Airway epithelial cell (primary cell): ENCODE measurements around the genes C2, STK19, ATF6B and GPSM3.

DNA sequence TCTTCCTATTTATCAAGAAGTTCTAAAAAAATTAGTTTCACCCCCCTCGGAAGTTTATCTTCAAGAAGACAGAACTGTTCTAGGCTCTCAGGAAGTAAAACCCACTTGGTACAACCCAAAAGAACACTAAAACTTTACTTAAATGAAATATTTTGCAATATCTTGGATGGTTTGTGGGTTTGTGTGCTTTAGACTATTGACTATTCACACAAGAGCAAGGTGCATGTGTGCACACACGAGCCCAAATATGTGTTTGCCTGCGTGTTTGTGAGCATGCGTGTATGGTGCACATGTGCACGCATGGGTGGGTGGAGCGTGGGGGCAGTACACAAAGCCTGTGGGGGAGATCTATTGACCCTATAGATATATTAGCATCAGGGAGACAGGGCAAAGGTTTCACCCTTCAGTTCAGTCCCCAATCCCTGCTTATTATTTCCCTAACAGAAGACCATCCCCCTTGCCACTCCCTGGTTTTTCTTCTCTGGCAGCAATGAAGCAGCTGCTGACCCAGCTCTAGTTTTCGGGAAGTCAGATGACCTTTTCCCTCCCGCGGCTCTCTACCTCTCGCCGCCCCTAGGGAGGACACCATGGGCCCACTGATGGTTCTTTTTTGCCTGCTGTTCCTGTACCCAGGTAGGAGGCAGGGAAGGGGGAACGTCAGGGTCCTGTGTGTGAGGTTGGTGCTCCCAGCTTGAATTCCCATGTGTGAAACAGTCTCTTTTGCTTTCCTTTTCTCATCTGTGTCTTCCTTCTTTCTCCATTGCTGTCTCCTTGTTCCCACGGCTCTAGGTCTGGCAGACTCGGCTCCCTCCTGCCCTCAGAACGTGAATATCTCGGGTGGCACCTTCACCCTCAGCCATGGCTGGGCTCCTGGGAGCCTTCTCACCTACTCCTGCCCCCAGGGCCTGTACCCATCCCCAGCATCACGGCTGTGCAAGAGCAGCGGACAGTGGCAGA lies at the start of gene C2:
Gene C2, plus strand, starts transcription at position 552 of the 957 bp plus-strand sequence.
- RAMPAGE, long total RNA: no peak

GRCh38 chr6:31965575-31966005 lies 6.3 kb downstream of the DXO start:
- RAMPAGE, long total RNA: no peak

DNA sequence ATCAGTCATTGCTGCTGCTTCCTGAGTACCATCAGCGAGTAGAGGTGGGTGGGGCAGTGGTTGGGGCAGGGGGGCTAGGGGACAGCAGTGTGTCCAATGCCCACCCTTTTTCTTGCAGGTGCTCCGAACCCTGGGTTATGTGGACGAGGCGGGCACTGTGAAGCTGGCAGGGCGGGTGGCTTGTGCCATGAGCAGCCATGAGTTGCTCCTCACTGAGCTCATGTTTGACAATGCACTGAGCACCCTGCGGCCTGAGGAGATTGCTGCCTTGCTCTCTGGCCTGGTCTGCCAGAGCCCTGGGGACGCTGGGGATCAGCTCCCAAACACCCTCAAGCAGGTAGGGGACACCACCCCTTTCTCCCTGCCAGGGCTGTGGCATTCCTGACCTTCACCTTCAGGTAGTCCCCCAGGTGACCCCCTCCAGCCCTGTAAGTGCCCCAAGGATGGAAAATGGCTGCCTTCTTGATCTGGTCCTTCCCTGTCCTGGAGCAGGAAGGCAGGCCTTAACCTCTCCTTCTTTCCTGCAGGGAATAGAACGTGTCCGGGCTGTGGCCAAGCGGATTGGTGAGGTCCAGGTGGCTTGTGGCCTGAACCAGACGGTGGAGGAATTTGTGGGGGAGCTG lies 3.1 kb downstream of the DXO start:
- RAMPAGE, long total RNA: no peak

DNA sequence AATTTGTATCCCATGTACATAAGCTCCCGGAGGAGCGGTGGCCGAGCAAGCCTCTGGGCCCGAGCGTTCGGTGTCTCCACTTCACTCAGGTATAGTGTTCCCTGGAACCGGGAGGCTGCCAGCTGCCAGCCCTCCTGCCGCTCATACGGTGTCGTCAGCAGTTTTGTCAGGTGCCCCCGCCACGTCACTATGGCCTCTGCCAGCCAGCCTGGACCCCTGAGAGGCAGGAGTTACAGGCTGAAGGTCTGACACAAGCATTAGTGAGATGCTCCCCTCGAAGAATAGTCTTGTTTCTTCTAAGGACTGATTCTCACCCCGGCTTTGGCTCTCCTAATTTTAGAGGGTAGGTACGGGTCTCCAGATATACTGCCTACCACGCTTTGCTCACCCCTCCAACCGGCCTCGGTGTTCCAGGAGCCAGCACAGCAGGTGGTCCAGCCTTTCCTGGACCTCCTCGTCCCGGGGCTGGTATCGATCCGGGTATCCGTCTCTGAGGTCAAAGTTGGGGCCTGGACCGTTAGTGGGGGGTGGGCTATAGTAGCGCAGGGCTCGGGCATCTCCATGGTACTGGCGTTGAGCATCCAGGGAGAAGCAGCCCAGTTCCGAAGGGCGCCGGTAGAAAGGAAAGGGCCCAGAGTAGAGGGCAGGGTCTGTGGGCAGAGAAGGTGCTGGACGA lies 868 bp downstream of the DXO start:
- RAMPAGE, long total RNA: no peak

GRCh38 chr6:31971608-31971819 lies 424 bp downstream of the DXO start:
- RAMPAGE, long total RNA: no peak

GRCh38 chr6:31971820-31972681 lies at the start of gene STK19:
TSS of gene STK19 (plus strand) at chr6:31972363.
- RAMPAGE, long total RNA: start-site peak on the minus strand at chr6:31971951-31972036, 32 and 15 reads in 2 replicates; start-site peak on the minus strand at chr6:31972123-31972150, 32 and 29 reads in 2 replicates; start-site peak on the plus strand at chr6:31972329-31972391, 52 and 11 reads in 2 replicates; start-site peak on the plus strand at chr6:31972576-31972611, 40 and 11 reads in 2 replicates

DNA sequence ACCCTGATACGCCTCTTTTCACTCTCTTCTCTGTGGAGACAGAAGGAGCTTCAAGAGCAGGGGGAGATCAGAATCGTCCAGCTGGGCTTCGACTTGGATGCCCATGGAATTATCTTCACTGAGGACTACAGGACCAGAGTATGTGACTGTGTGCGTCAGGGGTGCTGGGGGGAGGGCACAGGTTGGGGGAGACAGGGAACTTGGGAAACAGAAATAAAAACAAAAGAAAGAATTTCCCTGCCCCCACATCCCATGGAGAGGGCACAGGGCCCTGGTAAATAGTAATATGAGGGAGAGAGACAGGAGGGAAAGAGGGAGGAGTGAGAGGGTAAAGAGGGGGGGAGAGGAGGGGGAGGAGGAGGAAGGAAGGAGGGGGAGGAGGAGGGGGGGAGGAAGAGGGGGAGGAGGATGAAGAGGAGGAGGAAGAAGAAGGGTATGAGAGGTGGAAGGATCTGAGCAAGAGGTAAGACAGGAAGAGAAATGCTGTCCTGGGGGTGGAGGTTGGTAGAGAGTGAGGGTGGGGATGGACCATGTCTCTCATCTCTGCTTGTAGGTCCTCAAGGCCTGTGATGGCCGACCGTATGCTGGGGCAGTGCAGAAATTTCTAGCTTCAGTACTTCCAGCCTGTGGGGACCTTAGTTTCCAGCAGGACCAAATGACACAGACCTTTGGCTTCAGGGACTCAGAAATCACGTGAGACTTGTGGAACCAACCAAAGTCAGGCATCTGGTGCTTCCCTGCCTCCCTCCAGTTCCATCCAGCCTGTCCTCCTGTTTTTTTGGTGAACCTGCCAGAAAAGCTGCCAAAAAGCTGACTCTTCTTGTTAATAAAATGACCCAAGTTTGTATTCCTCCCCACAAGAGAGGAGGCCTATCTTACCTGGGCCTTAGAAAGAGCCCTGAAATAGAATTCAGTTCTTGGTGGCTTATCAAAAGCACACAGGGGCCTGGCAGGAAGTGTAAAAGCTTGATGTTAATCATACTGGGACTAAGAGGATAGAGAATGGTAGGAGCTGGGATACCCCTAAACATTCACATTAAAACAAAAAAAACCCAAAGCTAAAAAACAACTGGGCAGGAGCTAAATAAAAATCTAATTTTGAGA lies 2.6 kb upstream of the C4A start:
- RAMPAGE, long total RNA: no peak

GRCh38 chr6:32047950-32048814 lies 10.0 kb downstream of the CYP21A2 start:
- RAMPAGE, long total RNA: no peak

- RAMPAGE, long total RNA: no peak
Measured at GRCh38 chr6:32106260-32106652, 2.9 kb downstream of the TNXB start.

DNA sequence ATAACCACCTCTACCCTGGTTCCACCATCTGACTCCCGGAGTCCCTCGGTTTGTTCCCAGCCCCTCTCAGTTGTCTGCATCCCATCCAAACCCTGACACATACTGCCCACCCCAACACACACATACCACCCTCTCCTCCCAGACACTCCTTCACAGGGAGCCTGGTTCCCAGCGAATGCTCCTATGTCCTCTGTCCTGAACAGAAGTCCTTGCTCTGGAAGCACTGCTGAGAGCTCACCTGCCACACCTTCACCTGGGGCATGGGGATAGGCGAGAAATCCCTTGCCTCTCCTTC lies 333 bp downstream of the TNXB start:
- RAMPAGE, long total RNA: no peak

DNA sequence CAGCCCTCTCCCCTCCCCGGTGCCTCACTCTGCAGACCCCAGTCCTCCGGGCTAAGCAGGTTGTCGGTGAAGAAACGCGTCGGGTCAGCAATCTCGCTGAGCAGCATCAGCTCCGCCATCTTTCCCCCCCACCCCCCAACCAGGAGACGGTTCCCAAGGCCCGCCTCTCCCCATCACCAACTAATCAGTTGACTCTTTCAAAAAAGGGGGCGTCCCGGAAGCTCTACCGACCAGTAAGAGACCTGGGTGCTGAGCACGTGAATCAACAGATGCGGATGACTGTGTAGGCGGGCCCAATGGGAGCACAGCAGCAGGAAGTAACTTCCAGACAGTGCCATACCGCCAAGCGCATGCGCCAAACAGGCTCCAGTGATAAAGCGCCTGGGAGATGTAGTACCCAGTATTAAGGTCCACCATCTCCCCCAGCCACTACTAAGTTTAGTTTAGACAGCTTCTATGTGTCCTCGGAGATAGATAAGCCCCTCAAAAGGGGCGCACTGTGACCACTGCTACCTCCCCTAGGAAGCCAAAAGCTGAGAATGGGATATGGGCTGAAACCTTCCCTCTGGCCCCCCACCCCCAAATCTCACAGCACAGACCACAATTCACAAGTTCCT lies at the start of gene ATF6B:
Gene ATF6B, minus strand, starts transcription at position 158 of the 617 bp plus-strand sequence.
- RAMPAGE, long total RNA: no peak

DNA sequence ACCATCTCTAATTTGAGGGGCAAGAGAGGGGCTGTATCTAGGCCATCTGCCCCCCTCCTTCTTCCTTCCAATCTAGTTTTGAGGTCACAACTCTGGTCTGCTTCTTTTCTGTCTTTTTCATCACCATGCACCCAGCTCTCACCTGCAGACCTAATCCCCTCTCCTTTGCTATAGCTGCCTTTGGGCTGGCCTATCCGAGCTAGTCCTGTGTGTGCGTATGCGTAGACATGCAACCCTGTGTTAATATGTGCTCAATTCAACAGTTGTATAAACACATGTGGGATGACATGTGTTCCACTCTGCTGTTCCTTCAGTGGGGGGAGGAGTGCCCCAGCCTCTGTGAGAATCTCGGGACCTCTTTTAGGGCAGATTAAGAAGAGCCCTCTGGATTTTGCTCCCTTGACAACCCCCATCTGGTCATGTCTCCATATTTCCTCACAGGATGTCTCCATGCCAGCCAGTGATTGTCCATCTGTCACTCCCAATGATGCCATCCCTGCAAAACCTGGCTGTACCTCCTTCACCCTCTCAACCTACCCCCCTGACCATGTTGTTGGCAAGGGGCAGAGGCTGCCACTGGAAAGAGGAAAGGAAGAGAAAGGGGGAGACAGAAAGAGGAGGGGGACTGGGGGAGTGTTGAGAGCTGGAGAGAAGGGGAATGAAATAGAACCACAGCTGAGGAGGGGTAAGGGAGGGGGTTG lies 545 bp downstream of the PRRT1 start:
- RAMPAGE, long total RNA: no peak

DNA sequence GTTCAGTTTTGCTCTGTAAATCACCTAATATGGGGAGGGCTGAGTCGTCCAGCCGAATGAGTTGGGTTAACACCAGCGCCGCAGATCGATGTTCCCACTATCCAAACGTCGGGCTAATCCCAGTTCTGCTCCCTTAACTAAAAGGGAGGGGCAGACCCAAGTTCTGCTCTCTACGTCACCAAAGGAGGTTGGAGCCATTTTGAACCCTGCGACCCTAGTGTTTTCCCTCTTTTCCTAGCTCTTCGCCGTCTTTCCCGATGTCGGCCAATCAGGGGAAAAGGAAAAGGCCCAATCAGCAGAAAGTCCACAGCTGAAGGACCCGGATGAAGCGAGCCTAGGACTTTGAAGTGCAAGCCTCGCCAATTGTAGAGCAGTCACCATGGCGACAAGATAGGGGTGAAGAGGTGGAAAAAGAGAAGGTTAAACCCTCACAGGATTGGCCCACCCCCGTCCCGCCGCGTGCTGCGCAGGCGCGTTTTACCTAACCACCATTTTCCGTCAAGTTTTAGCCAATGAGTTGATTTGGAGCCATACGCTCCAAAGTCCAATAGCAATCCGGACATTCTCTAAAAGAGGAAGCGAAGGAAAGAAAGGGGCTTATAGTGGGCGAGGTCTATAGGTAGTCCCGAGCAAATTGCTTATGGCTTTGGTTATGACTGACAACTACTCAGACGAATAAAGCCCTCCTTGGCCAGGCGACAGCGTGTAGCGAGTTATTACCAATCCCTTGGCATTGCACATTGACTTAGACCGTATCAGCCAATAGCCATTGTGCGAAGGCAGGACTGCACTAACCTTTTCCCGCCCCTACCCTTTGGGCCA lies 474 bp upstream of the RNF5 start:
- RAMPAGE, long total RNA: no peak

GRCh38 chr6:32192378-32193202 lies at the start of gene GPSM3:
TSS of gene GPSM3 (minus strand) at chr6:32192643.
- RAMPAGE, long total RNA: no peak

DNA sequence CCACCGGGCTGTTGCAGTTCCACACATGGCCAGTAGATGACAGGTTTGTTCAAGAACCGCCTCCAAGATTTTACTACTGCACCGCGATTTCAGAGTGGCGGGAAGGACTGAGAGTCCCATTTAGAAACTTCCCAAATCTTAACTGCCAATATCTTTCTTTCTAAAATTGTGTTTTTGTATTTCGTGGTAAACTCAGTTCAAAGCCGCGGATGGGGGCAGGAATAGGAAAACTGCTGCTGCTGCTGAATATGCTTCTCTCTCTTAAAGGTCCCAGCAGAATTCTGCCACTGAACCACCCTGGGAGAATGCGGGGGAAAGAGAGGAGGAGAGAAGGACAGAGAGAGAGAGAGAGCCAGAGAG lies 8.6 kb upstream of the BTNL2 start:
- RAMPAGE, long total RNA: no peak

DNA sequence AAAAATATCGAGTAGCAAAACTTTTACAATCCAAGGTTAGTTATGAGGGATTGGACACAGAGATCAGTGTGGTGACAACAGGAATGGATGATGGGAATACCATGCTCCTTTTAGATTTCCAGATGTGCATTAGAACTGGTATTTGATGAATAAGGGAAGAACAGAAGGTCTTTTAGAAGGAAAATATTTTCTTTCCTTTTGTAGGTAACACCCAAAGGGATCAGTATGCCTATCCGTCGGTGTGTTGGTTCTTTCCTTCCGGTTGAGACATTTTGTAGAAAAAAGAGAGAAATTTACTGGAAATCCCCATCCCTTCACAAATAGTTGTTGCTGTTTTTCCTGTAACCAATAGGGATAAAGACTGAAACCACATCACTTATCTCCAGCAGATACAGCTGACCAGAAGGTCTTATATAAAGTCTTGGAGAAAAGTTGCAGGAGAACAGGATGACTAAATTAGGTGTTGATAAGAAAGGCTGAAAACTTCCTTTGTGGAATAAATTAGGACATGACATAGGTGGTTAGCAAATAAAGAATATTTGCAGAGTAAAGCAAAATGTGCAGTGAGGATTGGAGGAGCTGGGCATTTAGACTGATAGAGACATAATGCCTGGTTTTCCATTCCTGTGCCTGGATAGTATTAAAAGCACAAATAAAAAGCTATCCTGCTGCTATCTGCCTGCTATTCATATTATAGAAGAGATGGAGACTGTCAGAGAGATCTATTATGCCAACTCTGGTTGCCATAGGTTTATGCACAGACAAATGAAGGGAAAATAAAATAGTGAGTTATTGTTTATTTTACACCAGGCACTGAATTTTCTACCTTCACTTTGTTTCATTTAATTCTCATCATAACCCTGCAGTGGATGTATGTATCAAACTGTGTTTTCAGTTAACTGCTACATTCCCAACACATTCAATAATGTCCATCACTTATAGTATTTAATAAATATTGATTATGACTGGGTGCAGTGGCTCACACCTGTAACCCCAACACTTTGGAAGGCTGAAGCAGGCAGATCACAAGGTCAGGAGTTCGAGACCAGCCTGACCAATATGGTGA lies 15.0 kb upstream of the HLA-DRB1 start:
- RAMPAGE, long total RNA: no peak

- RAMPAGE, long total RNA: no peak
Measured at GRCh38 chr6:32815955-32816410, 819 bp downstream of the HLA-DOB start.

DNA sequence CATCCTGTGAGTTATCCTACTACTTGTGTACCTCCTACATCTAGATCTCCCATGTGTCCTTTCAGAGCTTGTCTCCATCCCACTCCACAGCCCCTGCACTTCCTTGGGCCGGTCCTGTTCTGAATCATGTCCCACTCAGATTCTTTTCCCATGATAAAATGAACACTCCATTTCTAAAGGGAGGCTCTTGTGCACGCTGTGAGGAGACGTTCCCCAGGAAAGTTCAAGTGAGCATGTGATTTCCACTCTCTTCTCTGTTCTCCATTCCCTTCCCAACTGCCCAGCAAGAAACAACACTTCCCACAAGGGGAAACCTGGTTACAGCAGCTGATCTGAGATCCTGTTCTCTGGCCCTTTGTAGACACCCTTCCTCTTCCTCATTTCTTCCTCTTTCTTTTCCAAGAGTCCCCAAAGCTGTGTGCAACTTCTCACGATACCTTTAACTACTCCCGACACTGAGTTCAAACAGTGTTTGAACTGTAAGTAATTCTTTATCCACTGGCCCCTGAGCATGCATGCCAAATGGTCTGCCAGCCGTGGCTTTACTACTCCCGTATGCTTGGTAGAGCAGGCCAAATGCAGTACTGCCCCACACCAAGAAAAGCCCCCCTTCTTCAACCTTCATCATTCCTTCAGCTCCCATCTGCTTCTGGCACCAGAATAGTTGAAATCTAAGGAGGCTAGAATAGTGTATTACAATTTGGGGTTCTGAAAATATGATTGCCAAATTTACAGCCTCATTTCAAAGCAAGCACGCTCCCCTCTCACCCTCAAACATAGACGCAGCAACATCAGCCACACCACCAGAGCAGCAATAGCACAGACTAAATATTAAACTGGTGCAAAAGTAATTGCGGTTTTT lies 4.5 kb downstream of the HLA-DMB start:
- RAMPAGE, long total RNA: no peak

DNA sequence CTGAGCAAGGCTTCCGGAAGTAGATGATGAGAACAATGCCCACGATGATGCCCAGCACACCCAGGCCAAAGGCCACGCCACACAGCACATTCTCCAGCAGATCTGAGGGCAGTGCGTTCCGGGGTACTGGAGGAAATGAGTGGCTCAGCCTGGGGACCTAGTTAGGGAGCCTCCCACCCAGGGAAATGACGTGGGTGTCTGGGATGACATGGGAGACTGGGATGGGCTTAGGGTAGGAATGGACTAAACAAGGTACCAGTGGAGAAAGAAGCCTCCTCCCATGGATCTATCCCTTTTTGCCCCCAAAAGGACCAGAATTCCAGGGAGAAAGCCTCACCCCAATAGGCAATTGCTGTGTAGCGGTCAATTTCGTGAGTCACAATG lies 3.6 kb downstream of the HLA-DMA start:
- RAMPAGE, long total RNA: no peak

DNA sequence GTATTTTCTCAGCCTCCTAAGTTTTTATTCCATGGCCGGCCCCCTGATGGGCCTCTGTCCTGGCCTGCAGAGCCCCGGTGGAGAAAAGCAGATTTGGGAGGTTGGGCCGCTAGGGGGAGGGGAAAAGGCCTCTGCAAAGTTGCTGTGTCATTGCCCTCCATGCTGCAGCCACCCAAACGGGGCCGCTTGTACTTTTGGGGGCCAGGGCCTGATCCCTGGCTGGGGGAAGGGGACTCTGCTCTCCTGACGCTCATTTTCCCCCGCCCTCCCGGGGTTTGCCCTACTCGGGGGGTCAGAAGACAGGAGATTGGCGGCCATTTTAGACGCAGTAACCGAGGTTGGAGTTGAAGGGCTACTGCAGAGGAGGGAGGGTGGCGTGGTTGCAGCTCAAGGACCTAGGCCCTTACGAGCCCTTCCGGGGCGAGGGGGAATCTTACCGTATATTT lies 1.7 kb downstream of the BRD2 start:
- RAMPAGE, long total RNA: no peak